A172 (cell line): ENCODE measurements around a stretch of chr19.

GRCh38 chr19:10316892-10317905 is 1.4 kb upstream of the FDX2 start:
- RAMPAGE, long total RNA, result no peak

GRCh38 chr19:10450418-10451406 is 30.4 kb downstream of the PDE4A start:
- RAMPAGE, long total RNA, result no peak

DNA sequence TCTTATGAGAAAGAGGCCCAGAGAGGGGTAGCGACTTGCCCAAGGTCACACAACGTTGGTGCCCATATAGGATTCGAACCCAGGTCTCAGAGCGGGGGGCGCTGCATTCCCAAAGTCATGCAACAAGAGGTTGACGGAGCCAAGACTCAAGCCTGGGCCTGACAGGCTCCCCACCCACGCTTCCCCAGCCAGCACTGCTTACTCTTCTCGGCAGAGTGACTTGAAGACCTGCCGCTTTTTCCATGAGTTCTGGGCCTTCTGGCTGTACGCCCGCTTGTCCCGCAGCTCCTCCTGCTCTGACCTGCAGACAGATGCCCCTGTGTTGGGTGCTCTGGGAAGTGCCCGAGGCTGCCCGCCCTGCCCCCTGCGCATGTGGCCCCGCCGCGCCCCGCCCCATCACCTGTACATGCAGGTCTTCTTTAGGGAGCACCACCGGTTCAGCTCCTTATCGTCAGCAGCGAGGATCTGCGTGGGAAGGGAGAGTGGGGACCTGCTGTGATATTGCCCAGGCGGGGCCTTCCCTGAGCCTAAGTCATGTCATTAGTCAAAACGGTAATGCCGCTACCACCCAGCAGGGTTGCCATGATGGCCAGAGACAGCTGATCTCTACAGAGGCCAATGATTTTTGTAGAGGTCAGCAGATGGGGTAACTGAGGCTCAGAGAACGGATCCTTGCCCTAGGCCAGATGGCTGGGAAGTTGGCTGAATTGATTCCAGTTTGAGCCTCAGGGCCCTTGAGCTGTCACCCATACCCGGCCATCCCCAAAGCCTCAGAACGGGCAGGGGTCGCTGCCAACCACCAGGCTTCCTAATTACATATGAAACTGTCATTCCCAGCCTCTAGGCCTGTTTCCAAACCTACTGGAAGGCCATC is 10.7 kb downstream of the KRI1 start:
- RAMPAGE, long total RNA, result no peak

GRCh38 chr19:10559615-10560128 is 6.1 kb downstream of the KRI1 start:
- RAMPAGE, long total RNA, result no peak

DNA sequence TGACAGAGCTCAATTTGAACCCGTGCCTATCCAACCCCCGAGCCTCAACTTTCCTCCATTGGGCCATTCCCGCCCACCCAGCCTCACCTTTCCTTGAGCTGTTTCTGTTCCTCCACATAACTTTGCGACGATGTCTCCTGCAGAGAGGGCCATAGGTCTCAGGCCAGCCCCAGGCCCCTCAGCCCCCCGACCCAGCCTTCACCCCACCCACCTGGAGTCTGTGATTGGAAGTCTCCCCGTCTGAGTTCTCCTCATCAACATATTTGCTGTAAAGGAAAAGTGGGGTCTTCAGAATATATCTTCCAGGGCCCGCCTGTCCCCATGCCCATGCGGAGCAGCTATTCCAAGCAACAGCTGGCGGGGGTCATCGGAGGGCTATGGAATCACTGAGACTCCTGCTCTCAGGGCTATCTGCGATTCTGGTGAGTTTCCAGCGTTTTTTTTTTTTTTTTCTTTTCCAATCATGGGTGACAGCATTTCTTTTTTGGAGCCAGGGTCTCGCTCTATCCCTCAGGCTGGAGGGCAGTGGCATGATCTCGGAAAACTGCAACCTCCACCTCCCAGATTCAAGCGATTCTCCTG is 4.1 kb downstream of the KRI1 start:
- RAMPAGE, long total RNA, result no peak

DNA sequence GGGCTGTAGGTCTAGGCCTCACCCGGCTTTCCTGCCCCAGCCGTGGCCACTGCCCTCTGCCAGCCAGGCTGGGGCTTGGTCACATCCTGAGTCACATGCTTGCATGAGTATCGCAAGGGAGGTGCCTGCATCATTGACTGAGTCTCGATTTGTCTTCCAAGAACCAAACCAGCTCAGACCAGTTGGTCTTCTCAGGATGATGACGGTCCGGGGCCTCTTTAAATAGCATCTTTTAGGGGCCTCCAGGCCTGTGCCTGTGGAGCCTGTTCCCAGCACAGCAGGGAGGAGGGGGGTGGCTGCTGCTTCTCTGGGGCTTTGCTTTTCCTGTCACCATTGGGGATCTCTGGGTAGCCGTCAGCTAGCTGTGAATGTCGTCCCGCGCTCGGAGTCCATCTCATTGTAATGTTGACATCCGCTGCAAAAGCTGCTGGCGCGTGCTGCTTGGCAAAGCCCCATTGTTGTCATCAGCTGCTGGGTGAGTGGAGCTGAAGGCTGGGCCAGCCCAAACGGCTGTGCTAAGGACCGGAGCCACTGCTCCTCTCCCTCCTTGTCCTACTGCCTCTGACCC is 14.5 kb upstream of the QTRT1 start:
- RAMPAGE, long total RNA, result no peak

DNA sequence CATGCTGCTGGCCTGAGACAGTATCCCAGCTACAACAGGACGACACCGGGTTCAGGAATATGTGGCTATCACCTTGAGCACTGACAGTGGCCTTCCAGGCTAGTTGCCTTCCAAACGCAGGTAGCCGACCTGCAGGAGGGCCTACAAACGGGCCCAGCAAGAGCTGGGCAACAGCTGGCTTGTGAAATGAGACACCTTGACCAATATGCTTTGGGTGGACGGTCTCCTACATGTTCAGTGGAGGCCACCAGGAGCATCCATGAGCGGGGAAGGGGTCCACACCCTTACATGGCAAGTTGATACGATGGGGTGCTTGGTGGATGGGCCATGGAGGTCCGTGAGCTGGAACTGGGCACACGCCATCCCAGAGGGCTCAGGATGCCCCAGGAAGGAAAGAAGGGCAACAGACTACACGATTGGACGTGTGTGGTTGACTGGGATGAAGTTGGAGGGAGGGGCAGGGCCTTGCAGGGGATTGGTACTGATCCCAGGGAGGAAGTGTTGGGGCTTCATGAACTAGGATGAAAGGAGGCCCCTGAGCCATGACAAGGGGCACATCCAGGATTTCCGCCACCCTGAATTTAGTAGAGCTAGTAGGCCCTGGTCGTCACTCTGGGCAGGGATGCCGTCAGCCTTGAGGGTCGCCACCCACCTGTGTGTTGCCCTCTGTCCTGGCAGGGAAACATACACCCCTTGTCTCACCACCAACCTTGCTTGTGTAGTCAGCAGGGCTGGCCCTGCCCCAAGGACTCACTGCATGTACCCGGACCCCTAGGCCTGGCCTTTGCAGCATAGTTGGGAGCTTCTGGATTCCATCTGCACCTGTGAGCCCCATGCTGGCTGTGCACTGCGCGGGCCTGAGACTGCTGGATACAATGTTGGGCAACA is 9.6 kb upstream of the QTRT1 start:
- RAMPAGE, long total RNA, result no peak

DNA sequence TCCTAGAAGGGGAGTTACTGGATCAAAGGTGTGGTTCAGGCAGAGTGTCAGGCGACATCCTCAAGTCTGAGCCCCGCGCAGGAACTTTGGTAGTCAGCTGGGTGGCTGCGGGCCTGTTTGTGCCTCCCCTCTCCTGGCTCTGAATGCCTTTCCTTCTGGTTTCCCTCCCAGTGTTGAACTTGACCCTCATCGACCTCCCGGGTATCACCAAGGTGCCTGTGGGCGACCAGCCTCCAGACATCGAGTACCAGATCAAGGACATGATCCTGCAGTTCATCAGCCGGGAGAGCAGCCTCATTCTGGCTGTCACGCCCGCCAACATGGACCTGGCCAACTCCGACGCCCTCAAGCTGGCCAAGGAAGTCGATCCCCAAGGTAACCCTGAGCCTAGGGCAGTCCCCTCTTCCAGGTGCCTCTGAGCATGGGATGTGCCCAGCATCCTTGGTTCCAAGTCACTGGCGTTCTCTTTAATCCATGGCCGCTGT is 57.7 kb downstream of the DNM2 start:
- RAMPAGE, long total RNA, result no peak

DNA sequence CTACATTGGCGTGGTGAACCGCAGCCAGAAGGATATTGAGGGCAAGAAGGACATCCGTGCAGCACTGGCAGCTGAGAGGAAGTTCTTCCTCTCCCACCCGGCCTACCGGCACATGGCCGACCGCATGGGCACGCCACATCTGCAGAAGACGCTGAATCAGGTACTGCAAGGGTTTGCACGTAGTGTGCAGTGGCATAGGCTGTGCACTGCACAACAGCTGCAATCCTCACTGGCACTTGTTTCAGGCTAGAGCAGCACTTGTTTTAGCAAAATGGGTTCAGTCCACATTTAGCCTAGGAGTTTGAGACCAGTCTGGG is 53.1 kb downstream of the TMED1 start:
- RAMPAGE, long total RNA, result no peak

DNA sequence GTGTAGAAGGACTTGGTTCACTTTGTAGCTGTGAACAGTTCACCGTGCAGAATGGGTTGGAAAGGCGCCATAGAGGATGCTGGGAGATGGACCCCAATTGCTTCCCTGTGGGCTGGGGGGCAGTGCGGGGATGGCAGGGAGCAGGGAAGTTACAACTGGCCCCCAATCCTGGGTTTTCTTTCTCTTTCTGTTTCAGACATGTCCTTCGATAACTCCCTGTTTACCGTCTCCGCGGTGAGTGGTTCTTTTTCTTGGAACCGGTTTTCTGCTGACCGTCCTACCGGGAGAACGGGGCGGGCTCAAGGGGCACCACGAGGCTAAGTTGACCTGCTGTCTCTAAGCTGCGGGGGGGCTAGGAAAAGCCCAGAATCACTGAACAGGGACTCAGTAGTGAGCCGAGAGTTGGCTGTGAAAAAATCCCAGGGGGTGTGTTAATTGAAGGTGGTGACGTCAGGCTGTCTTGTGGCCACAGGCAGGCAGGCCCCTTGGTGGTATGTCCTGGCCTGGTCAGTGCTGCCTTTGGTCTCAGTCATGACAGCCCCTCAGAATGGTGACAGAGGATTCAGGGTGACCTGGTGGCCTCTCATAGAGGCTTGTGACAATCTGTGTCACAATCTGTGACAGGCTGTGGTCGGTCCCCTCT is 8.3 kb upstream of the CARM1 start:
- RAMPAGE, long total RNA, result no peak

- RAMPAGE, long total RNA, result no peak
These were observed 51.9 kb downstream of the SMARCA4 start for GRCh38 chr19:11012727-11013067.

- RAMPAGE, long total RNA, result no peak
These were observed 5.4 kb upstream of the LDLR start for GRCh38 chr19:11083829-11084352.

DNA sequence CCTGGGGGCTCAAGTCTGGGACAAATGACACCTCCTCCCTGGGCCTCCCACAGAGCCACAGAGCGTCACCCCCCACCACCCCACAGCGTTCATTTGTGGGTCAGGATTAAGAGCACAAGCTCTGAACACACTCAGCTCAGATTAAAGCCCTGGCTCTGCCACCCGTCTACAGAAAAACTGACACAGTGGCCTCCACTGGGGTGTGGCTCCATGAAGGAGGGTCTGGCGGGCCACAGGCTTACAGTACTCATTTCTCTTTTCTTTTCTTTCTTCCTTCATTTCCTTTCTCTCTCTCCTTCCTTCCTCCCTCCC is 16.3 kb downstream of the SPC24 start:
- RAMPAGE, long total RNA, result no peak

DNA sequence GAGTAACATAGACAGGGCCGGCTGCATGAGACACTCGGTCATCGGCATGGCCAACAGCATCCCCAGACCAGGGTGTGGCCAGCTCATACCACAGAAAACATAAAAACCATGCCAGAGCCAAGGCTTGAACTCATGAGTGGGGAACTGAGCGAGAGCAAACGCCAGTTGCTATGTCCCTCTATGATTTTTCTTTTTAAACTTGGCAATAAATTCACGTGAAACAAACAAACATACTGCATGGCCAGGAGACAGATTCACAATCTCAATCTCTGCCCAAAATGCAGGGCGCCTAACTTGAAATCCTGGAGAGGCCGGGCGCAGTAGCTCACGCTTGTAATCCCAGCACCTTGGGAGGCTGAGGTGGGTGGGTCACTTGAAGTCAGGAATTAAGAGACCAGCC is 16.9 kb downstream of the KANK2 start:
- RAMPAGE, long total RNA, result no peak

DNA sequence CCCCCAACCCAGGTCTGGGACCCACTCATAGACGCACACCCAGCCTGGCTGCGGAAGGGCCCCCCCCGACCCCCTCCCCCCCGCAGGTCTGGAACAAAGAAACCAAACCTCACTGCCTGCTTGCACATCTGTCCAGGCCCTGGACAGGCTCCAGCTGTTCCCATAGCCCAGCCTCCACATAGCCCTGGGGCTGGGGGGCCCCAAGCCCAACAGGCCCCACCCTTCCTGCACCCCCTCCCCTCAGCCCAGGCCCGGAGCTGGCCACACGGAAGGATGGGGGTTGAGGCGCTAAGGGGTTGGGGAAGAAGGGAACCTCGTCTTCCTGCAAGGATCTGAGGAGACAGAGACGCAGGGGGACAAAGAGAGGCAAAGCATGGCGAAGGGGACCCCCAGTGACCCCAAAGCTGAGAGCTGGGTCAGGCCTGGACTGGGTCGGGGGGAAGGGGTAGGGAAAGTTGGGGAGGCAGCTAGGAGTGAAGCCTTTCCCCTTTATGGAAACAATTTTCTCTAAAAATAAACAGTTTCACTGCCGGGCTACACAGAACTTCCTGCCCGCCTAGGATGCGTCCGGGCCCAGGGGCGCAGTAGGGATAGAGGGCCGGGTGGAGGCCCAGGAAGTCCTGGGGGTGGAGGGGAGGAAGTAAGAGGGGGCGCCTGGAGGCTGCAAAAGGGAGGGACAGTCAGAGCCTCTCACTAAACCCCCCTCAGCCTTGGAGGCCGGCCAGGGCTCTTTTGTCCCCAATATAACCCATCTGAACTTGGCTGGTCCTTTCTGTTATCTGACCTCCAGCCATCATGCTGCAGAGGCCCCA is 2.5 kb downstream of the KANK2 start:
- RAMPAGE, long total RNA, result no peak

DNA sequence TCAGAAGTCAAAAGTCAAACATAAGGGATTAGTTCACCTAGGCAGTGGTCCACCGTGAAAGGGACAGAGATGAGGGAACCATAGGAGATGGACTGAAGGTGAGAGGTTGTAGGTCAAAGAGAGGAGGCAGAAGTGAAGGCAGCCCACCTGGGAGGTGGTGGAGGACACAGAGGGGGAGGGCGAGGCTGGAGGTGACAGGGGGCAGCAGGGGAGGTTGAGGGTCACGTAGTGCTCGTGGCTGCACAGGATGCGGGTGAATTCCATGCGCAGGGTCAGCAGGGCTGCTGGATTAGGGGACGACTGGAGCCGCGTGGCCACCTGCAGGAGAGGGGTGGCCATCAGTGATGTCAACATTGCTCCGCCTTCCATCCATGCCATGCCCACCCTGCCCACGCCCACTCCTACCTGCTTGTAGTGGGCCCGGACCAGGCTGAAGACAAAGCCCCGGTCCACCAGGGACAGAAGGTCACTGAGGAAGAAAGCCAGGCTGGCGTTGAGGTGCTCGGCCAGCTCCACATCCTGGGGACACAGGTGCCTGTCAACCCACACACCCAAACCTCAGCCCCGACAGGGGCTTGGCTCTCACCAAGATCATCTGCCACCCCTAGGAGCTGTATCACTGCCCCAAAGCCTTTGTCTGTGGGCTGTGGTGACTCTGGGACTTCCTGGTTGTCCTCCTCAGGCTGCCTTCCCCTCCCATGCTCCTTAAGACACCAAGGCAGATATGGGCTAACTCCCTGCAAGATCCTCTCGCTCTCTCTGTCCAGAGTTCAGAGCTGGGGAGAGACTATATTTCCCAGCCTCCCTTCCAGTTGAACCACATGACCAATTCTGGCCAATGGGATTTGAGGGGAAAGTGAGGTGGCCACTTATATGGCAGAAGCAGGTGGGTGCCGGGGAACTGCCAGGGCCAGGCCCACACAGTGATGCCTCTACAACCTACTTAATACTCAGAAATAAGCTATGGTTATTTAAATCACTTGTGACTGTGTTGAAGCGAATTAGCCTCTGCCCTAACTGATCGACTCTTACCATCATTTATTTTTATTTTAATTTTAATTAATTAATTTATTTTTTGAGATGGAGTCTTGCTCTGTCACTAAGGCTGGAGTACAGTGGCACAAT is 16.5 kb upstream of the ANGPTL8 start:
- RAMPAGE, long total RNA, result no peak

- RAMPAGE, long total RNA, result no peak
These were observed 9.0 kb downstream of the DOCK6 start for GRCh38 chr19:11253382-11253626.

DNA sequence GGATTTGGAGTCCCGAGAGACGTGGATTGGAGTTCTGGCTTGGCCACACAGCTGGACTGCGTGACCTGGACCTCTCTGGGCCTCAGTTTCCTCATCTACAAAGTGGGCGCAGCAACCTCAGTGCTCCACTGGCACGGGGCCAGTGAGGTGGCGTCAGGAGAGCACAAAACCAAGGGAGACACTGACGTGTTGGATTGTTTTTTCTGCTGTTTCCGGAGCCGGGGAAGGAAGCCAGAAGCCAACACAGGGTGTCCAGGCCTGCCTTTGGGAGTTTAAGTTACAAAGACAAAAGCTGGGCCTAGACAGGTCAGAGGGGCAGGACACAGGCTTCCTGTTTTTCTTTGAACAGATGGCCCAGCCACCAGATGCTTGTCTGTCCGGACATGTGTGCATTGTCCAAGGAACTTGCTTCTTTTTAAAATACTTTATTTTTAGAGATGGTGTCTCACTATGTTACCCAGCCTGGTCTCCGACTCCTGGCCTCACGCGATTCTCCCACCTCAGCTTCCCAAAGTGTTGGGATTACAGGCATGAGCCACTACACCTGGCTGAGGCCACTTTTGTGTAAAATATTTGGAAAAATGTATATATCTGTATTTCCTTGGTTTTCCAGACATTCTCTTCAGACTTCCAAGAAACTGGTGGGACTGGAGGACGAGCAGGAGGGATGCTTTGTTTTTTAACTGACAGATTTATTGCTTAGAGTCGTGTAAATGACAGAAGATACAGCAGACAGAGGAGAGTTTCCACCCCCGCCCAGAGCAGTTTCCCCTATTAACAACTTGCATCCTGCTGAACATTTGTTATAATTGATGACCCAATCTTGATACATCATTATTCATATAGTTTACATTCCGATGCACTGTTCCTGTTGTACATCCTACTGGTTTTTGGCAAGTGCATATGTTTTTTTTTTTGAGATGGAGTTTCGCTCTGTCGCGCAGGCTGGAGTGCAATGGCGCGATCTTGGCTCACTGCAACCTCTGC is 6.8 kb upstream of the DOCK6 start:
- RAMPAGE, long total RNA, result no peak

DNA sequence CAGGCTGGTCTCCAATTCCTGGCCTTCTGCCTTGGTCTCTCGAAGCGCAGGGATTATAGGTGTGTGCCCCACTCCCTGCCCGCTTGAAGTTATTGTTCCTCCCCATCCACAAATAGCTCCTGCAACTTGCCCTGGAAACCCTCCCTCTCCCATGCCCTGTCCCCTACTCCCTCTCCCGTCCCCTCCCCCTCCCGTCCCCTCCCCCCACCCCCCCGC is 1.2 kb downstream of the RGL3 start:
- RAMPAGE, long total RNA, result no peak

GRCh38 chr19:11422024-11423140 is 3.3 kb upstream of the RGL3 start:
- RAMPAGE, long total RNA, result no peak